Measurements from ENCODE around the genes RIC1 and MPDZ.

DNA sequence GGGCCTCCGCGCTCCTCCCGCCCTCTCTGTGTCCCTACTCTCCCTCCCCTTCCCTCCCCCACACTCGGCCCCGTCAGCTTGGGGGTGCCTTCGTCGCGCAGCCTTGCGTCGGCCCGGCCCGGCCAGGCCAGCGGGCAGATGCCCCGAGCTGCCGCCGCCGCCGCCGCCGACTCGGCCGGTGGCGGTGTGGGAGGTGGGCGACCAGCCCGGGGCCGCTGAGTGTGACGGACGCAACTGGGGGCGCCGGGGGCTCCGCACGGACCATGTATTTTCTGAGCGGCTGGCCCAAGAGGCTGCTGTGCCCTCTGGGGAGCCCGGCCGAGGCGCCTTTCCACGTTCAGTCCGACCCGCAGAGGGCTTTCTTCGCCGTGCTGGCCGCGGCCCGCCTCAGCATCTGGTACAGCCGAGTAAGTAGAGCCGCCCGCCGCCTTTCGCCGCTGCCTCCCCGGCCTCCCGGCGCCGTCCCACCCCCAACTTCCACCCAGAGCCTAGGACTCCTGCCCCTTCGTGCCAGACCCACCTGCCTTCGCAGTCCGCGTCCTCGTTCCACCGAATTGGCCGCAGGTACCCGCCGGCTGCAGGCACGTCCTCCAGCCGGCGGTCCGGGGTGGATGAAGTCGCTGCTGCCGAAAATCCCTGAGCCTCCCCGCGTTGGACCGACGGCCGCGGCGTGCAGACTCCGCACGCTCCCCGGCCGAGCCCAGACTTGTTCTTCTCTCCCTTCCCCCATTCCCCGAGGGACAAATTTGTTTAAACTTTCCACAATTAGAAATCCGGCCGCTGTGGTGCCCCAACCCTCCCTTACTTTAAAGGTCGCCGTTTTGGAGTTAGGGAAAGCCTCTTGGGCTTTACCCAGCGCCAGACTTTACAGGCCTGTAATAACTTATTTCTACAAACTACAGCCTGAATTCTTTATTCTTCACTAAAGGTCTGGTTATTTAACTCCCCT lies at the start of gene RIC1:
Gene RIC1 (plus strand): TSS at position 61 of the 949 bp plus-strand sequence.
- PRO-cap, result bidirectional peak, plus-strand start at position 63 of the sequence, minus-strand start outside the sequence
- RAMPAGE, long total RNA, 3 experiments, result start-site peak on the minus strand in 3 of 3 experiments, centred at positions 688 to 703 of the sequence, 13 to 27 reads per replicate

GRCh38 chr9:5629996-5630267 lies 1.0 kb downstream of the RIC1 start:
- PRO-cap, result no peak
- RAMPAGE, long total RNA, 3 experiments, result no peak in any of the 3 experiments

GRCh38 chr9:5729870-5730609 lies 101.1 kb downstream of the RIC1 start:
- PRO-cap, result no peak
- RAMPAGE, long total RNA, 3 experiments, result no peak in any of the 3 experiments

DNA sequence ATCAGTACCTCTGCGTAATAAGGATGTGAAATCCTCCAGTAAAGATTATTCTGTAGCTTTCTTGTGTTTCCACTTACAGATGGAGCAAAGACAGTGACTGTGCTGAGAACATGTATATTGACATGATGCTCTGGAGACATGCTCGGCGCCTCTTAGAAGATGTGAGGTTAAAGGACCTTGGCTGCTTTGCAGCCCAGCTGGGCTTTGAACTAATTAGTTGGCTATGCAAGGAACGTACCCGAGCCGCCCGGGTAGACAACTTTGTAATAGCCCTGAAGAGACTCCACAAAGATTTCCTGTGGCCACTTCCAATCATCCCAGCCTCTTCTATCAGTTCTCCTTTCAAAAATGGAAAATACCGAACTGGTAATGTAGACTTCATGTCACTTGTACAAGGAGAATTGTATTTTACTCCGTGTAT lies 64.0 kb downstream of the ERMP1 start:
- PRO-cap, result no peak
- RAMPAGE, long total RNA, 3 experiments, result no peak in any of the 3 experiments

DNA sequence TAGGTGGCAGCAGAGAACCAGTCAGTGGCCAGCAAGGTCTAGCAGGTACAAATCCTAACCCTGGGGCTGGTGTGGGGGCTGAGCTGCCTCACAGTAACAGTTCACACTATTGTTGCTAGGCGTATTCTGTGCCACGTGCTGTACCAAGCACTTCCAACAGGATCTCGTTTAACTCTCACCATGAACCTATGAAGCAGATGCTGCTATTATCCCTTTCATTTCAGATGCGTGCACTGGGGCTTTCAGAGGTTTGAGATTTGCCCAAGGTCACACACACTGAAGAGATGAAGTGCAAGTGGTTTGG lies 4.5 kb upstream of the MLANA start:
- PRO-cap, result no peak
- RAMPAGE, long total RNA, 3 experiments, result no peak in any of the 3 experiments

- PRO-cap, result no peak
- RAMPAGE, long total RNA, 3 experiments, result no peak in any of the 3 experiments
Measured at GRCh38 chr9:6012802-6013567, 2.4 kb downstream of the RANBP6 start.

- PRO-cap, result no peak
- RAMPAGE, long total RNA, 3 experiments, result no peak in any of the 3 experiments
Measured at GRCh38 chr9:6236919-6237387, 21.3 kb downstream of the IL33 start.

DNA sequence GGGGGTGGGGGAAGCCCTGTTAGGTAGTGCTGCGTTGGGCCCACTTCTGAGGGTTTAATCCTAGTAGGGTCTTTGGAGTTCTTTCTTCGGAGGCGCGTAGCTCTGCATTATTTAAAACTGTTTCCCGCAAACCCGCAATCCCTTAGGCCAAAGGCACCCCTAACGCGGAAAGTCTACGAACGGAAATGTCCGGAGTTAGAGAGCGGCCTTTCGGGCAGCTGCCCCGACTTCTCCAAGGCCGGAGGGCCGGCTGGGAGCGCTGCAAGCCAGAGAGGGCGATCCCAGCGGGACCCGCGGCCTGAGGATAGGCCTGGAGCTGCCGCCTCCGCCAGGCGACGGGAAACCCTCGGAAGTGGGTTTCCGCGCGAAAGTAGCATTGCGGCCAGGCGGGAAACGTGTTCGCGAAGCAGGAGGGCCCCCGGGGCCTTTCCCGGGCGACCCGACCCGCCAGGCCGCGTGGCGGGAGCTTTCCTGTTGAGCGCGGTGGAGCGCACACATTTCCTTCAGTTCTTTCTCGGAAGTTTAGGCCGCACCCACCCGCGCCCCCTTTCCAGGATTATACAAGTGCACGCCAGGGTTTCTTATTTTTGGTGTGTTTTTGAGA lies 630 bp upstream of the UHRF2 start:
- PRO-cap, result no peak
- RAMPAGE, long total RNA, 3 experiments, result no peak in any of the 3 experiments

GRCh38 chr9:6566844-6567108 lies 78.8 kb downstream of the GLDC start:
- PRO-cap, result no peak
- RAMPAGE, long total RNA, 3 experiments, result no peak in any of the 3 experiments

- PRO-cap, result no peak
- RAMPAGE, long total RNA, 3 experiments, result no peak in any of the 3 experiments
Measured at GRCh38 chr9:6644540-6645013, 952 bp downstream of the GLDC start.

GRCh38 chr9:6646294-6646654 lies 745 bp upstream of the GLDC start:
- PRO-cap, result no peak
- RAMPAGE, long total RNA, 3 experiments, result no peak in any of the 3 experiments

- PRO-cap, result bidirectional peak, plus-strand start at chr9:6680982, minus-strand start at chr9:6680889
- RAMPAGE, long total RNA, 3 experiments, result no peak in any of the 3 experiments
Measured at GRCh38 chr9:6680485-6681142, 35.1 kb upstream of the GLDC start.

DNA sequence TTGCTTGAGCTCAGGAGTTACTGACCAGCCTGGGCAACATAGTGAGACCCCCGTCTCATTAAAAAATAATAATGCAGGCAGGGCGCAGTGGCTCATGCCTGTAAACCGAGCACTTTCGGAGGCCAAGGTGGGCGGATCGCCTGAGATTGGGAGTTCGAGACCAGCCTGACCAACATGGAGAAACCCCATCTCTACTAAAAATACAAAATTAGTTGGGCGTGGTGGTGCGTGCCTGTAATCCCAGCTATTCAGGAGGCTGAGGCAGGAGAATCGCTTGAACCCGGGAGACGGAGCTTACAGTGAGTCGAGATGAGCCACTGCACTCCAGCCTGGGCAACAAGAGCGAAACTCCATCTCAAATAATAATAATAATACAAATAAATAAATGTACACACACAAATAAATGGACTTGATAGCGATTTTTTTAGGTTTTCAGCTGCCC lies 36.8 kb upstream of the GLDC start:
- PRO-cap, result no peak
- RAMPAGE, long total RNA, 3 experiments, result no peak in any of the 3 experiments

GRCh38 chr9:6890437-6890916 lies 132.7 kb downstream of the KDM4C start:
- PRO-cap, result no peak
- RAMPAGE, long total RNA, 3 experiments, result no peak in any of the 3 experiments

- PRO-cap, result no peak
- RAMPAGE, long total RNA, 3 experiments, result no peak in any of the 3 experiments
Measured at GRCh38 chr9:6986072-6986661, 228.4 kb downstream of the KDM4C start.

- PRO-cap, result no peak
- RAMPAGE, long total RNA, 3 experiments, result no peak in any of the 3 experiments
Measured at GRCh38 chr9:7173217-7174095, 415.7 kb downstream of the KDM4C start.

- PRO-cap, result no peak
- RAMPAGE, long total RNA, 3 experiments, result no peak in any of the 3 experiments
Measured at GRCh38 chr9:11196585-11196890, 583.7 kb upstream of the PTPRD start.

- PRO-cap, result no peak
- RAMPAGE, long total RNA, 3 experiments, result no peak in any of the 3 experiments
Measured at GRCh38 chr9:13209704-13209984, 69.8 kb downstream of the MPDZ start.

DNA sequence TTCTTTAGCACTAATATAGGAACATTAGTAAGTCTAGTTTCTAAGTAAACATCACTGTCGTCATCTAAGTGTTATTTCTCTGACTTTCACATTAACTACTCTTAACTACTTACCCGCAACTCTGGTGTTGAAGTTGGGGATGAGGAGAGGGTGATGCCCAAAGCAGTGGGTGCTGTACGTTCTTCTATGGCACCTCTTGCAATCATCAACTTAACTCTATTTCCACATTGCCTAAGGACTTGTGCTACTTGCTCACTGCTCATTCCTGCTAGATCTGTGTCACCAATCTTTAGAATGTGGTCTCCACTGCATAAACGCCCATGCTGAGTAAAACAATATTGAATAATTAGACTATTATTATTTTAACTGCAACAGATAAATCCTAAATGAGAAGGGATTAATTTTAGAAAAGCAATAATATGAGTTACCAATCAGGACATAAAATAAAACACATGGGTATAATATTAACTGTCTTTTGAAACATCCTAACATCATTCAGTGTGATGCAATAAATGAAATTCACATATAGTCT lies 60.0 kb downstream of the MPDZ start:
- PRO-cap, result no peak
- RAMPAGE, long total RNA, 3 experiments, result no peak in any of the 3 experiments

- PRO-cap, result bidirectional peak, plus-strand start at chr9:13279348, minus-strand start at chr9:13279347; unidirectional peak, minus-strand start at chr9:13279494
- RAMPAGE, long total RNA, 3 experiments, result start-site peak on the minus strand in 2 of 3 experiments, at chr9:13279345-13279668 at its widest, 20 to 263 reads per replicate
Measured at GRCh38 chr9:13278770-13280114, at the start of gene MPDZ. TSS of gene MPDZ (minus strand) at chr9:13279692.